Jurkat, Clone E6-1 (cell line): ENCODE data around the genes RPL22 and CAMTA1.

DNA sequence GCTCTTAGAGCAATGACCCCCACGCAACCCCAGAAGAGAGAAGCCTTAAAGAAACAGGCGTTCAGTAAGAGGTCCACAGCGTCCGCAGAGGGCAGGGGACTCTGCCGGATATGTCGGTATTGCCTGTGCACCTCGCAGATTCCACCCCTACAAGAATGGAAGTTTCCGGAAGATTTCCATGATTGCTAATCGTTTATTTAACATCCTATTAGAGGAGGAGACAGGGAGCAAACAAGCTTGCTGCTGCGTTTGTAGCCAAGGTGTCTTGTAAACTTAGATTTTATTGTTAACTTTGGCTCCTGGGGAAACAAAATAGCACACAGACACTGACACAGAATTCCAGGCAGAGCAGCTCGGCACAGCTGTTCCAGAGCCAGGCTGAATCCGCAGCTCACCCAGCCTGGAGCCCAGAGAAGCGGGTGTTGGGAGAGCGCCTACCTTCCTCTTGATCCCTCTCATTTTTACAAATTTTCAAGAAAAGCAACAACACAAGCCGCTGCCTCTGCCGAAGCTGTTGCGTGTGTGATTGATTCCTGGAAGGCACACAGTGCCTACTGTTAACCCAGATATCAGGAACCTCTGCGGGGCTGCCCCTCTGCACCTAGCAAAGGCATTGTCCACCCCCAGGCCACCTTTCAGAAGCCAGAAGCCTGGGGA is 75.7 kb downstream of the AJAP1 start:
- RRBS, result no CpG with 5 or more reads among the region's 18 CpGs

DNA sequence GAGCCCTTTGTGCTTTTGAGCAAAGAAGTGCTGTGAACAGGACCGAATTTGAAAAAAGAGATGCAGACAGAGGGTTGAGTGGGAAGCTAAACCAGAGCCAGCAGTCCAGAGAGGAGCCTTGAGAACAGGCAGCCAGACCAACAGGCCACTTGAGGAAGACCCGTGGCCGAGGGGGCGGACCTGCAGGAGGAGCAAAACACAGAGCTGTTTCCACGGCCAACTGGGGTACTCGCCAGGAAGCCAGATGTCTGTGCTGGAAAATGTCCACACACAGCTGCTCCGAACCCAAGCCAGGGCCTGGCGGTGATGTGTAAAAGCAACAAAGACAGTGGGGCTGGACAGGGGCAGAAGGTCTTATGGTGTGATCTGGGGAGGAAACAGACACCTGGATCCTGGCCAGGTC is 147.1 kb downstream of the AJAP1 start:
- RRBS, result no CpG with 5 or more reads among the region's 8 CpGs

DNA sequence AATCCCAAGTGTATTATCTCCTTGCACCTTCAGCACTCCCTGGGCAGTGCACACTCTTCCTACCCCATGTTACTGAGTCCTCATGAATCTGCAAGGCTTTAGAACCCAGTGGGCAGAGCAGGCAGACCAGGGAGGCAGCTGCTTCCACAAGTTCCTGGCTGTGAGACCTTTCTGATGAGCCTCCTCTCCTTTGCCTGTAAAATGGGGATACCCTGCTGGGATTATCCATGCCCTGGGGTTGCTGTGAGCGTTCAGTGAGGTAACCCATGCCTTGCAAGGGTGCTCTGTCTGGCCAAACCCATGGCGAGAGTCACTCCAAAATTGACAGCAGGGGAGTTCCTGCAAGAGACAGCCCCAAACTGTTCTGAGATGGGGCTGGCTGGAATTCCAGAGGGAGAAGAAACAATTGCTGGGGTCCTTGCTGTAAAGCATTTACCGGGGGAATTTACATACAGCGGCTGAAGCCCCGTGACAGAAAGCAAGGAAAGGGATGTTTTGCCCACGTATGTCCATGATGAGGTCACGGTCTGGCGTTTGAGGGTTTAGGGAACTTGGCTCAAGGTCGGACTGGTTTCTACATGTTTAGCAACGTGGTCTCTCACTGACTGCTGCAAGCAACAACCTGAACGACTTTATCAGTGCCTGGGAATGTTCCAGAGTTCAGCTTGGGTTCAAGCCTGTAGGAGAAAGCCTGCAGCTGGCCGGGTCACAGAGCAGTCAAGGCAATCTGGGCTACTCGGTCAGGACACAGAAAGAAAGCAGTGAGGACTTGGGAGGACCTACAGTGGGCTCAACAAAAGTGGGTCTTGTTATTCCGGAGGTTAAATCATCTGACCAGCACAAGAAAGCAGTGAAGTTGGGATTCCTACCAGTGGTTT is 323.1 kb downstream of the AJAP1 start:
- RRBS, result 0% methylated on average over 1 of the region's 14 CpGs

DNA sequence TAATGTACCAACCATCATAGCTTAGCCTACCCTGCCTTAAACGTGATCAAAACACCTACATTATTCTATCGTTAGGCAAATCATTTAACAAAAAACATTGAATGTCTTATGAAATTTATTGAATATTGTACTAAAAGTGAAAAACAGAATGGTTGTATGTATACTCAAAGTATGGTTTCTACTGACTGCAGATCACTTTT is 553.8 kb downstream of the AJAP1 start:
- RRBS, result no CpG with 5 or more reads among the region's 2 CpGs

DNA sequence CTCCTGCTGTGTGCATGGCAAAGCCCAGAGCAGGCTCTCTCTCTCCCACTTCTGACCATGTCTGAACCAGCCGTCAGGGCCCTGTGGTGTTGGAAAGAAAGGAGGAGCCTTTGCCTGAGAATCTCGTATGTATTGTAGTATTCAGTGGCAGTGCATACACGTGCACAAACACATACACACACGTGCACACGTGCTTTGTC is 332.1 kb downstream of the NPHP4 start:
- RRBS, result no CpG with 5 or more reads among the region's 5 CpGs

GRCh38 chr1:5907969-5908361 is 84.3 kb downstream of the NPHP4 start:
- RRBS, result no CpG with 5 or more reads among the region's 8 CpGs

- RRBS, result no CpG with 5 or more reads among the region's 16 CpGs
These were observed 1.6 kb upstream of the NPHP4 start for GRCh38 chr1:5993718-5994378.

- RRBS, result no CpG with 5 or more reads among the region's 46 CpGs
These were observed 10.8 kb upstream of the NPHP4 start for GRCh38 chr1:6002630-6003802.

GRCh38 chr1:6199483-6200205 is at the start of gene RPL22:
RPL22 (minus strand) TSS chr1:6199595.
- RRBS, result 6% methylated on average over 2 of the region's 36 CpGs

- RRBS, result no CpG with 5 or more reads among the region's 20 CpGs
These were observed 13.3 kb downstream of the ICMT start for GRCh38 chr1:6222248-6223166.

DNA sequence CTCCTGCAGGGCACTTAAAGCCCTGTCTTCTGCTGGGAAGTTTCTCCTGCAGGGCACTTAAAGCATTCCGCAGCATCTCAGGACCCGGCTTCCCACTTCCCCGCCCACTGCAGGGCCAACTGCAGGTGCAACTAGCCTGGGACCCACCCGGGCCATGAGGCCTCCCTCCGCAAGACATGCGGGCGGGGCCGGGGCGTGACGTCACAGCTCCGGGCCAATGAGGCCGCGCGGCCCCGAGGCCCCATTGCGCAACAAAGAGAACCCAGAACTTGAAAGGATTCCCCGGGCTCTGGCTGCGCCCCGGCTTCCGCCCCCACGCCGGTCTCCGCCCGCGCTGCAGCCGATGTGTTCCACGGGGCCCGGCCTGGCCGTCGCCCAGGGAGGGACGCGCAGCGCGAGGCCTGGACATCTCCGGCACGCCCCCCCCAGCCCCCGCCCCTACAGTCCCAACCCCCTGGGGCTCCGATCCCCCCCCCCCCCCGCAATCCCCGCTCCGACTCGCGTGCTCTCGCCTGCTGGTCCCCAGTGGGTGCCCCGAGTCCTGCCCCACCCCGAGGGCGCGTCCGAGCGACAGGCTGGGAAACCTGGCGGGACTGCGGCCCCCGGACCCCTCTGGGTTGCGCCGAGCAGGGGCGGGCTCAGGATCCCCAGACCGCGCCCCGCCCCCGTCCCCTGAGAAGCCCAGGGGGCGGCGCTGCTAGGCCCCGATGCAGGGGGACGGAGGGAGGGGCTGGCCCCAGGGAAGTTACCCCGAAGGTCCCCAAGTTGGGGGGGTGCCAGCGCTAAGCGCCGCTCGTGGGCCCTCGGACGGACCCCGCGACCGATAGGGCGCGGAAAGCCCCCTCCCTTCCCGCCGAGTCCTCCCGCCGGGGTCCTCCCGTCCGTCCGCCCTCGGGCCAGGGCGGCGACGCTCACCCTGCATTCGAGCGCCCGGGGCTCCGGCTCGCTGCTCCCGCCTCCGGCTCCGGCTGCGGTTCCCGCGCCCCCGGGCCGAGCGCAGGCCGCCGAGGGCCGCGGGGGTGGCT is 676 bp downstream of the GPR153 start:
- RRBS, result 2% methylated on average over 45 of the region's 105 CpGs

DNA sequence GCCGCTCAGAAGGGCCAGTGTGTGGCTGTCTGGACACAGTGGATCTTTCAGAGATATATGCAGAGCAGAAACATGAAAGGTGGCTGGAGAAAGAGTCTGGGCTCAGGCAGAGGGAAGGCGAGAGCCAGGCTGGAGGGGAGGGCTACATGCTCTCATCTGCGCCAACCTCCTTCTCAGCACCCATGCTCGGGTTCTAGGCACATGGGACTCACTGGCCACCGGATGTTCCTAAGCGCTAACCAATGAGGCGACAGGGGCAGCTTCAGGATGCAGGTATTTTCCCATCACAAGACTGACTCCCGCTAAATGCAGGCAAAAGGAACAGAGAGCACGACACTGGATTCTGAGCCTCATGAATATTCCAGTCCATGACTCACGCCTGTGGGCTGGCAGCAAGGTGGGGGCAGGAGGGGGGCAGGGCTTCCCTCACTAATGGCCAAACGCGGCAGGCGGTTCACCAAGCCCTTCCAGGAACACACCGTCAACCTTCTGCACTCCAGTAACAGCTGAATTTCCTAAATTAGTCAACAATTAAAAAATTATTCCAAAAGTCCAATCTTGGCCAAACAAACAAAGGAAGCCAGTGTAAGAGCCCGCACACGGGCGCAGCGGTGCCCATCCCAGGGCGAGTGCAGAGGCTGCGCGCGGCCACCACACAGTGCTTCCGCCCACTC is 12.4 kb upstream of the GPR153 start:
- RRBS, result no CpG with 5 or more reads among the region's 23 CpGs

DNA sequence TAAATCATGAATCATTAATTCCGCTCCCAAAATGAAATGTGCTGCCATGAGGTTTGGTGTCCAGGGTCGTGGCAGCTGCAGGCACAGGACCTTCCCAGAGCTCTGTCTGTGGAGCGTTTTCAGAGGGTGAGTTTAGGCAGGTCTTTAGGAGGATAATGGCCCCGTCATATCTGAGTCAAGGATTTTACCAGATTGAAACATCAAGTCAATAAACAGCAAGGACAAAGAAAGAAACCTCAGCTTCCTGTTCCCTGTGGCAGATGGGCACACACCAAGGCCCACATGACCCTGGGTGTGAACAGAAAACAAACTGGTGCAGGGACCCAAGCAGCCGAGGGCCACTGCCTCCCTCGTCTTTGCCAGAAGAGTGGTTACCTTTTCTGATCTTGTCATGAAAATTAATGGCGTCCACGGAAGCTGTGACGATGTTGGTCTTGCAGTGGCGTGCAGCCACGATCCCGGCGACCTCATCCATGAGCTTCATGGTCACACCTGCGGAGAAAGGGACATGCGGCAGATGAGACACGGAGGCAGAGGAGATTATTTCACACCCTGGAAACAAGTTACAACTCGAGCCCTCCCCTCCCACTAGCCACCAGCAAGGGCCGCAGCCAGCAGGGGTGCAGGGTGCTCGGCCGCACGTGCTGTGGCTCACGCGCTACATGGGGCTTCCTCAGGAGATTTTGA is 33.7 kb upstream of the GPR153 start:
- RRBS, result no CpG with 5 or more reads among the region's 23 CpGs

- RRBS, result no CpG with 5 or more reads among the region's 38 CpGs
These were observed 4.9 kb downstream of the TNFRSF25 start for GRCh38 chr1:6461031-6461520.

- RRBS, result no CpG with 5 or more reads among the region's 27 CpGs
These were observed 1.9 kb upstream of the TNFRSF25 start for GRCh38 chr1:6467650-6468478.

DNA sequence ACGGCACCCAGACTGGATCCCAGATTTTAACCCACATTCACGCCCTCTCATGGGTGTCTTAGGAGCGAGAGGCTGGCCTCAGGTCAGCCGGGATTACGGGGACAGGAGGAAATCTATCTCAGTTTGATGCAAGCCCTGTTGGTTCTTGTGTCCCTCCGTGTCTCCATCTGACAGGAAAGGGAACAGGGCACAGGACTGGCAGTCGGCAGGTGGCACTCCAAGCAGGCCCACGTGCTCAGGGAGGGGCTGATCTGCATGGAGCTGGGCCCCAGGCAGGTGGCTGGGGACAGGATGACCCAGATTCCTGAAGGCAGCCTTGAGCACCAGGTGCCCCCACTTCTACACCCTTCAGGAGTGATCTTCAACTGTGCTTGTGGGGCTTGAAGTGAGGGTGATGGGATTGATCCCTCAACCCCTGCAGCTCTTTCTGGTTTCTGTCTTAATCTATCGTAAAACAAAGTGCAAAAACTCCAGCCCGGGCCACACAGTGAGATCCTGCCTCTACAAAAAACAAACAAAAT is 8.4 kb downstream of the PLEKHG5 start:
- RRBS, result no CpG with 5 or more reads among the region's 10 CpGs

- RRBS, result no CpG with 5 or more reads among the region's 13 CpGs
These were observed 1.2 kb upstream of the KLHL21 start for GRCh38 chr1:6603928-6604265.

- RRBS, result no CpG with 5 or more reads among the region's 28 CpGs
These were observed 13.6 kb downstream of the THAP3 start for GRCh38 chr1:6637962-6638946.

GRCh38 chr1:6785199-6785958 is at the start of gene CAMTA1:
CAMTA1 (plus strand) TSS chr1:6785454.
- RRBS, result 2% methylated on average over 58 of the region's 108 CpGs

DNA sequence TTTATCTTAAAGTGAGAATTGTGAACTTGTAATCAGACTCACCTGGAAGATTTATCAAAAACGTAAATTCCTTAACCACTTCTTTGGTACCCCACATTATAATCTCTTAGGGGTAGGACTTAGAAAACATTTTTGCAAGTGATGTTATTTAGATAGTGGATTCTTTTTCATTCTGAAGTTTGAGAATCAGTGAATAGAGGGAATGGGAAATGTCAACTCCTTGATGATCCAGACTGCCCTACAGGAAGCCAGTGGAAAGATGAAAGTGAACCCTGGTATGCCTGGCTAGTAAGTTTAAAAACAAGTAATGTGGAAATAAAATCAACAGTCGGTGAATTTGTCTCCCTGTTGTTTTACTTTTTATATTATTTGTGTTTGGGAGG is 80.9 kb downstream of the CAMTA1 start:
- RRBS, result no CpG with 5 or more reads among the region's 2 CpGs